ENCODE data around the genes C11orf98 and STX5.

DNA sequence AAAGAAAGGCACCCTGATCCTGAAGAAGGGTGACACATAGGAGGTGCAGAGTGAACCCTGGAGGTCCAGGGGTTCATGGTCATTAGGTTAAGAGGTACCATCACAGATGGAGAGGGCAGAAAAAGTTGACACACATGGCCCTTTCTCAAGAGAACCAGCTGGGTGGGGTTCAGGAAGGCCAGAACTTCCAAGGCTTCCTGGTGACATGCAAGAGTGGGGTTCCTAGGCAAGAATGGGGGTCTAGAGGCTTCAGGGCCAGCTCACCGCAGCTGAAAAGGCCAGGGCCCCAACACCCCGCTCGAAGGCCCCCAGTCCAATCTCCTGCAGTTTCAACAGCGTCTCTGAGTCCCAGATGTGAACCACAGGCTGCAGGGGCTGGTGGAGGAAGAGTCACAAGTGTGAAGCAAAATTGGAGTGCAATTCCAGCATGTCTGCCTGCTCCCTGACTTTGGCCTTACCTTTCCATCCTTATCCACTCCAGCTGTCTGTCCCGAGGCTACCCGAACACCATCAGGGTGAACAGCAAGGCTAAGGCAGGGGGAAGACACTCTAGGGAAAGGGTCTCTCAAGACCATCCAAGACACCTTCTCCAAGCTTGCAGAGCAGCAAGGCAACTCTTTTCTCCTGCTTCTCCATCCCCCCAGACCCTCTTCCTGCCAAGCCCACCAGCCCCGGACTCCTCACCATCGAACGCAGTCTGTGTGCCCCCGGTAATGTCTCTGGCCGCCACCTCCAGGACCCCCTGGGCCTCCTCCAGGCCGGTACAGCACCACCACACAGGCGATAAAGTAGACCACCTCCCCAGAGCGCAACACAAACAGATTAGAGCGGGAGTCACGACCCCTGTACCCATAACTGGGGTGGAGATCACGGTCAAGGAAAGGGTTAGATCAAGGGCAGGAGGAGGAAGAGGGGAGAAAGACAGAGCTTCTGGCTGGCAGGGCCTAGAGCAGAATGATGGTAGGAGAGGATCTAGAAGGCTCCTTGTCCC lies 4.0 kb downstream of the EML3 start:
- RRBS: 92% methylated on average over 5 of the region's 17 CpGs

- RRBS: 4% methylated on average over 16 of the region's 32 CpGs
These were observed at the start of gene C11orf98 for GRCh38 chr11:62665025-62665371. Gene C11orf98 (minus strand): TSS chr11:62665210.

- RRBS: no CpG with 5 or more reads among the region's 3 CpGs
These were observed 657 bp downstream of the TTC9C start for GRCh38 chr11:62729038-62729247.

GRCh38 chr11:62798548-62799346 lies 6.5 kb downstream of the NXF1 start:
- RRBS: no CpG with 5 or more reads among the region's 10 CpGs

- RRBS: 3% methylated on average over 4 of the region's 58 CpGs
These were observed at the start of gene STX5 for GRCh38 chr11:62831939-62832604. Gene STX5 (minus strand): TSS chr11:62832051.

- RRBS: 50% methylated on average over 1 of the region's 49 CpGs
These were observed 2.8 kb upstream of the WDR74 start for GRCh38 chr11:62841925-62842945.

DNA sequence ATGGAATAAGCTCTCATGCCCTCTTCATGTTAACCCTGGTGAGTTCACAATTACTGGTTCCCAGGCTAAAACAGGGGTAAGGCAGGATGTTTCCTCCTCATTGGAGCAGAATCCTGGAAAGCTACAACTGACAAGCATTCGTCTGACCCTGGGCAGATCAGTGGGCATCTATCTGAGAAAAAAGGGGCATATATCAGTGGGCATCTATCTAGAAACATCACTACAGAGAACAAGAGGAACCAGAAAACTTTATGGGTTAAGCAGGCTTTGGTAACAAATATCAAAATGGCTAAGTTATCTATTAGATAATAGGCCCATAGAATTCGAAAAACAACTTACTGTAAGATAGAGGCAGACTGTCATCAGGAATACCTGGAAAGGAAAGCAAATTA lies 14.8 kb upstream of the WDR74 start:
- RRBS: no CpG with 5 or more reads among the region's 2 CpGs

GRCh38 chr11:62881202-62882295 lies 853 bp downstream of the SLC3A2 start:
- RRBS: 6% methylated on average over 3 of the region's 54 CpGs

DNA sequence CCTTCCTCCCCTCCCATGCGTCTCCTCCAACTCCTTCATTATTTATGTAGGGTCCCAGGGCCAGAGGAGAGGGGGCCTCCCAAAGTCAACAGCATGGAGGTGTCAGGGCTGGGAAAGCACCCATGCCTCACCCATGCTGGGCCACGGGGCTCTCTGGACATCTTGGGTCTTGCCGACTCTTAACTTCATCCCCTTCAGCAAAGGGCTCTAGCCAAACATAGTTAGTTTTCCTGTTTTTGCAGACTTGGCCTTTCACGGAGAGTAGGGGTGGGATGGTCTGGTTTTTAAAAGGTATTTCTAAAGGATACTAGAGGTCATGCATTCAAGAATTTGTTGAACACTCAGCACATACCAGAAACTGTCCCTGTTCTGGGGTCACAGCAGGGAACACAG lies 8.2 kb downstream of the SLC3A2 start:
- RRBS: no CpG with 5 or more reads among the region's 4 CpGs

- RRBS: no CpG with 5 or more reads among the region's 2 CpGs
These were observed 2.7 kb upstream of the SLC22A25 start for GRCh38 chr11:63246098-63246578.

- RRBS: no CpG with 5 or more reads among the region's 6 CpGs
These were observed 5.4 kb upstream of the PLAAT4 start for GRCh38 chr11:63531082-63531820.

DNA sequence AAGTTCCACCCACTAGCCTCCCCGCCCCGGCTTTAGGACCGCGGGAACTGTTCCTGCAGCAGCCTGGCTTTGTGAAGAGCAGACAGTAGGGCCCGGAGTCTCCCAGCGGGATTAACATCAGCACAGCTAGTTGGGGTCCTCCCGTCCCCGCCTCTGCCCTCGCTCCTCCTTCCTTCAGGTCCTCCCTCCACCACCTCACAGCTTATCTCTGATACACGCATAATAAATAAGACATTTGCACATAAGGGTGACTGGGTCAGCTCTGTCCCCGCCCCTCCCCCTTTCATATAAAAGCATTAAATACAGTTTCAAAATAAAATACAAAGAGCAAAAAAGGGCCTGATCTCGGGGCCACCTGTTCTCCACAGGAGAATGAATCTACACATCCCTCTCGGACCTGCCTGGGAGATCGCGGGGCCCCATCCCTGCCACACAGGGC lies 6.5 kb downstream of the ZFTA start:
- RRBS: 57% methylated on average over 4 of the region's 15 CpGs

DNA sequence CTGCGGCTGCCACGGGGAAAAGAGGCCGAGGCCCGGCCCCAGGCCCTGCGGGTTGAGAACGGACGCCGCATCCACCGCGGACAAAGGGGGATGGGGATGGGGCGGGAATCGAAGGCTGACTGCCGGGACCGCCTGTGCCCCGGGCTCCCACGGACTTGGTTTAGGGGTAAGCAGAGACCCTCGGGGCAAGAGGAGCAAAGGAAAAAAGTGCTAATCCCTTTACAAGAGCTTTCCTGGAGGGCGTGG lies 6.2 kb downstream of the ZFTA start:
- RRBS: 16% methylated on average over 5 of the region's 18 CpGs

GRCh38 chr11:63762692-63763357 lies 5.8 kb downstream of the ZFTA start:
- RRBS: 18% methylated on average over 43 of the region's 72 CpGs

DNA sequence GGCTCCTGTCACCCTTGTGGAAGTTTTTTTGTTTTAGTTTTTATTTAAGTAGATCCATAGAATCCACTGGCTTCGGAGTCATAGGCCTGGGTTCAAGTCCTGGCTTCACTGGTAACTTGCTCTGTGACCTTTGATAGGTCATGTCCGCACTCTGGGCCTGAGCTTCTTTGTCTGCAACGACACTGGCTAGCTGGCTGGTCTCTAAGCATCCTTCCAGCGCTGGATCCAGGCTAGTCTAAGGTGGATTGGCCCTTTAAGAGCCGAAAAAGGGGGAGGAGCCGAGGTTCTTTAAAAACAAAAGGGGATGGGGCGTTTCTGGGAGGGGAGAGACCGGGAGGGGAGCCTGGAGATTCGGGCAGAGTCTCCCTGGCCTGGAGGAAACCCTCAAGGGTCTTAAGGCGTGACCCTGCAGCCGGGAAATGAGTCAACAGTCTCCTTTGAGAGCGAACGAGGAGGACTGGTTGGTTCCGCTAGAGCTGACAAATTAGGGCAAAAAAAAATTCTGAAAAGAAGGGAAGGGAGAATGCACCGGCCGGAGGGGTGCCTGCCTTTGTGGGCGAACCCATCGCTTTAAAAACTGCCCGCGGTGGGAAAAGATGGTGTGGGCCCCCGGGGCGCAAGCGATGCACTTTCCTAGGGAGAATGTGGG lies 1.1 kb downstream of the ZFTA start:
- RRBS: 4% methylated on average over 10 of the region's 23 CpGs

- RRBS: 59% methylated on average over 3 of the region's 25 CpGs
These were observed 4.6 kb downstream of the SPINDOC start for GRCh38 chr11:63817776-63818359.

DNA sequence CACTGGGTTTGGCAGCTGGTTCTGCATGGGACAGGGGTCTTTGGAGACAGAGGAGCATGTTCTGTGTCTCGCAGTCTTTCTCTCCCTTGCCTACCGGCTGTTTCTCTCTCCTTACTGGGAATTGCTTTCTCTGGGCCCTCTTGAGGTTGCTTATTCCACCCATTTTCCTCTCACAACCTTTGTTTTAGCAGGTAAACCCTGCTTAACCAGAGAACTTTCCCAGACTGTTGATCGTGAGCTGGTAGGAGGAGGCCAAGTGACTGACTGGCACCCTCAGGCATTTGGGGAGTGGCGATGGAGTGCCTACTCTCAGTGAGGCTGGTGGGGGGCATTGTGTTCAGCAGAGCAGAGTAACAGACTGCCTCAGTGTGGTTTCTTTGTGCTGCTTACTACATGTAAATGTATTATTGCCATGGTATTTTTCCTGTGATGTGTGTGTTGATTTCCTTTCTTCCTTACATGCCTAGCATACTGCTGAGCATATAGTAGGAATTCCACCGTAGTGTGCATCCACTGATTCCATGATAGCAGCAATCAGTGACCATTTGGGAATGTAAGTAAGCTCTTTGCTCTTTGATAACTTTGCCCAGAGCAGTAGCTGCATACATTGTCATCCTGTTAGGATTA lies 2.6 kb downstream of the MARK2 start:
- RRBS: no CpG with 5 or more reads among the region's 5 CpGs

GRCh38 chr11:63869024-63869721 lies 30.3 kb downstream of the MARK2 start:
- RRBS: no CpG with 5 or more reads among the region's 7 CpGs

All from islet of Langerhans (tissue), 1 donor.